Vermiform appendix (tissue), 1 donor: ENCODE measurements around a stretch of chr15.

GRCh38 chr15:89098331-89099041, 10.2 kb downstream of the ABHD2 start:
- PRO-cap: no peak

GRCh38 chr15:89113189-89114016, 25.1 kb downstream of the ABHD2 start:
- PRO-cap: no peak

DNA sequence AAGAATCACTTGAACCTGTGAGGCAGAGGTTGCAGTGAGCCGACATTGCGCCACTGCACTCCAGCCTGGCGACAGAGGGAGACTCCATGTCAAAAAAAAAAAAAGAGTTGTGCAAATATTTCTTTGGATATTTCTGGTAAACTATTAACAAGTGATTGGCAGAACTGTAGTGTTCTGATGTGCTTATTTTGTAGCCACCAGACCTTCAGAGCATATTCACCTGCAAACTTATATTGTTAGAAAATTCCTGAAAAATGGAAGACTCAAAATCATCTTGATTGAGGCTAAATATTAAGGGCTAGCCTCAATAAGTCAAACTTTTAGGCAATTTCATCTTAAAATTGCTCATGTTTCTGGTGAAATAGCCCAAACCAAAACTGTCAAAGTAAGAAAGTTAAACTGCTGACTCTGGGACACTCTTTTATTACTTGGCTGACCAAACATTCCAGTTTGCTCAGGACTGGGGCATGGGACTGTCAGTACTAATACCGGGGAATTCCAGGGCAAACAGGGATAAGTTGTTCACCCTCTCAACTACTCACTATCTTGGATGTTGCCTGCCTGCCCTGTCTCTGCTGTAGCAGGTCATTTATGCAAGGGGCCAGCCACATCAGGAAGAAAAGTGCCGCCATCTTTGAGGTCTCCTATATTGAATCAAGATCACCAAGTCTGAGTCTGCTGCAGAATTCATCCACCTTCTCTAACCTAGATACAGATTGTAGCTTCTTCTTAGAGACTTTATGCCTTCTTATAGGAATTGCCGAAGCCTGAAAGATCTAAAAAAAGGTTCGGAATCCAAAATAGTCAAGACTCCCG, 37.1 kb downstream of the ABHD2 start:
- PRO-cap: no peak

GRCh38 chr15:89136511-89137410, 48.5 kb downstream of the ABHD2 start:
- PRO-cap: no peak

GRCh38 chr15:89150844-89151425, 62.7 kb downstream of the ABHD2 start:
- PRO-cap: no peak

DNA sequence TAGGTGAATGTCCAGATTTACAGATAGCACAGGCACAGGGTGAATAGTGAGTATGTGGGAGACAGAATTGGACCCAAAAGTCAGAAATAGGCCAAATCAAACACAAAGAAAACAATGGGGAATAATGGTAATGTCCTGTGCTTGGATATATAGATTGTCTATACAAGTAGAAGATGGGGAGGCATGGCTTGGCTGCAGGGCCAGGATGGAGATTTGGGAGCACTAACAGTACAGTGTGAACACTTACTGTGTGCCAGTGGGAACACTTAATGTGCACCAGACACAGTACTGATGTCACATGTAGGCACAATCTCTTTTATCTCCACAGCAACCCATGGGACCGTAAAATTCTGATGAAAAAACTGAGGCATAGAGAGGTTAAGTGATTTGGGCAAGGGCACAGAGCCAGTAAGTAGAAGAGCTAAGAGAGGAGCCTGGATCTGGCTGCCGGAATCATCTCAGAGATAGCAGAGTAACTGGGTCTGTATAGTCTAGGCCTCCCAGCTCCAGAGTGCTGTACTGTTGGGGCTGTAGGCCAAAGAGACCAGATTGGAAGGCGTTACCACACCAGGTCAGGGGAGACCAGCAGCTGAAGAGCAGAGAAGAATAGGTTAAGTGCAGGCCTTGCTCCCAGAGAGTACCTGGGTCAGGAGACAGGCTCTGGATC, 63.4 kb downstream of the RLBP1 start:
- PRO-cap: no peak

DNA sequence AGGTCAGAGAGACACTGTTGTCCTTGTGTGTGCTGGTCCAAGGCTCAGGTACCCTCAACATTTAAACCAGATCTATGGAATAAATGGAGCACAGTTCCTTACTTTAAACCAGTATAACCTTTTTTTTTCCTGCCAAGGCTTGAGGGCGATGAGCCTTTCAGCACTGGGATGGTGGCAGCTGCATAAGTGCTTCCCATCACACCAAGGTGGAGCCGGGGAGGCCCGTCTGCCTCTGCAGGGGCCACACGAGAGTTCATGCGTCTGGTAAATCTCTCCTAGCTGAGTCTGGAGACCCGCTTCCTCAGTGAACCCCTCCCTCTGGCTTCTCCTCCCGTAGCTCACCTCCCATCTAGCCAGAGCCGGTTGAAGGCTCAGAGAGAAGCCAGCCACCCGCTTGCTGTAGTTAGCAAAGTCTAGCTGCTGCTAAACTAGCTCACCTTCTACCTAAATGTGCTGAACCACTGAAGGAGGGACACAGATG, 43.1 kb downstream of the RLBP1 start:
- PRO-cap: no peak

DNA sequence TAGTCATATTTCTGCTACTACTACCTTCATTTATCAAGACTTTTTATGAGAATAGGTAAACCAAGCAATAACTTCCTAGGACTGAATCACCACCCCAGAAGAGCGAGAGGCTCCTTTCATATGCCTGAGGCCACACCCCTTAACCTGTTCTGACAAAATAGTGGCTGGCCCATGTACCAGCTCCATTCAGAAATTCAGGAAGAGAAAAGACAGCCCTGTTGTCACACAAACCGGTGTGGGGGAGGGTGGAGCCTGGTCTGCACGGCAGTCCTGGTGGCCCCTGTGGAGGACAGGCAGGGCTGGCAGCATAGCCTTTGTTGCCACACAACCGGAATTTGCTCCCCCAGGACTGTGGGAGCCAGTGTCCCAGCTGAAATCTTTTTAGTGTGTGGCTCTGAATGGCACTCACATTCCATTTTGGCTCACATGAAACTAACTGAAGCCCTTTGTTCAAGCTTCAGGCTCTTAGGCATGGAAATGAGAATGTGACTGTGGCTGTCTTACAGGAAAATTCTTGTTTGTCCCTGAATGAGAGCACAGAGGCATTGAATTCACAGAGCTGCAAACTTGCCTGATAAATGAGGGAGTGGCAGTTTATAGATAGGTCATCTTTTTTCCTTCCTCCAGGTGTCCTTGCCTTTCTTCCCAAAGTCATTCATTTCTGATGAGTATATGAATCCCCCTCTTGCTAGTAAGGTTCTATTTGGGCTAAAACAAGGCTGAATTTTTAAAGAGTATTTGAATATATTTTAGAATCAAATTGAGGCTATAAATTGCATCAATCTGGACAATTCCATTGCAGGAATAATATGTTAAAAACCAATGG, 23.7 kb downstream of the RLBP1 start:
- PRO-cap: no peak

GRCh38 chr15:89200930-89202150, 20.0 kb downstream of the RLBP1 start:
- PRO-cap: no peak

DNA sequence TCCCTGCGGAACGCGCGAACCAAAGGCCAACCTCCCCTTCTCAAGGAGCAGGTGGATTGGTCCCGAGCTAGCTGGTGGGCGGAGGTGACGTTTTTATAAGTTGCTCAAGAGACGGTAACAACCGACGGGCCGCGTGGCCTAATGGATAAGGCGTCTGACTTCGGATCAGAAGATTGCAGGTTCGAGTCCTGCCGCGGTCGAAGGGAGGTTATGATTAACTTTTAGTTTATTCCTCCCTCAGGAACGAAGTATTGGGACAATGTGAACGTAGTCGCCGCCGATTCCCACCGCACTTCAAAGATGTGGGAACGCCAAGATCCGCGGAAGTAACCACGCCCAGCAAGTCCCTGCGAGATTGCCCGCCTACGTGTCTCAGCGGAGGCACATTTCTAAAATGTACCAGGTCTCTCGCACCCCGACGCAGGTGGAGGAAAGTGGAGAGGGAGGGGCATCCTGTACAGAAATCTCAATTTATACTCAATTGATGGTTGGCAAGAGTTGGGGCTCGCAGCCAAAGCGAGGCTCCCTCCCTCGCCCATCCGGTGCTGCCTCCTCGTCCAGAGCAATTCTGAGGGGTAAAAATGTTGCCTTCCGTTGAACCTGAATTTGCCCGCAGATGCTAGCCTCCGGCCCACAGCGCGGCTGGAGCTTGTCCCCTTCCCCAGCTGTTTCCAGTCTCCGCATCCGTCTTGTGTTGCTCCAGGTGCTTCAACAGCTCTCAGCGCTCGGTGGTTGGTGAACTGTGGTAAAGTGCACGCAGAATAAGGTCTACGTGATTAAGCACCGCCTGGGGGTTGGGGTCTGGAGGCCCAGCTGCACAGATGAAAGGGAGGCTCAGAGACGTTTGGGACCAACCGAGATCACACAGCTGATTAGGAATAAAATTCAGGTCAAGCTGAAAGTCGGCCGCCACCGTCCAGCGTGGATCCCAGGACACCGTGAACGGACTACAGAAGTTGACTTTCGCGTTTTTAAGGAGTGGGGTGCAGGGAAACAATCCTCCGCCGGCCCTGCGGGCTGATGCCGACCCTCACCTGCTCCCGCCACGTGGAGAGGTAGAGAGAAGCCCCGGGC, 659 bp upstream of the POLG start:
- PRO-cap: bidirectional peak, plus-strand start at position 124 of the sequence, minus-strand start outside the sequence

DNA sequence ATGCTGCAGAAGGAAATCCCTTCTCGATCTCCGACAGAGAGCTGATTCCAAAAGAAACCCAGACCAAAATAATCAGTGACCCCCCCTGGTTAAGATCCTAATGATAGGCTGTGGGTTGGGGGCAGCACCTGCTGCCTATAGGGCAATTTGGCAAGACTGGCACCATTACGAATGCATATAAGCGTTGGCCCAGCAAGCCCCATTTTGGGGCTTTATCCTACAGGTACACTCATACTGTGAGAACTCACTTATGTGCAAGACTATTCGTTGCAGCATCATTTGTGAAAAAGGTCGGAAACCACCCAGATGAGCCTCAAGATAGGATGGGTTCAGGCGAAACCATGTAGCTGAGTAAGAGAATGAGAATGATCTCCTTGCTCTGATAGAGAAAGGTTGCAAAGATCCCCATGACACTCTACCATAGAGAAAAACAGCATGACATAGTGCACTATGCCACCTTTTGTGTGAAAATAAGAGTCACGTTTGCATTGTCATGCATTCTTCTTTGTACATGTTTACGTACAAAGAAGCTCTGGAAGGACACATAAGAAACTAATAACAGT, 50.2 kb downstream of the RHCG start:
- PRO-cap: unidirectional peak, plus-strand start at position 285 of the sequence

DNA sequence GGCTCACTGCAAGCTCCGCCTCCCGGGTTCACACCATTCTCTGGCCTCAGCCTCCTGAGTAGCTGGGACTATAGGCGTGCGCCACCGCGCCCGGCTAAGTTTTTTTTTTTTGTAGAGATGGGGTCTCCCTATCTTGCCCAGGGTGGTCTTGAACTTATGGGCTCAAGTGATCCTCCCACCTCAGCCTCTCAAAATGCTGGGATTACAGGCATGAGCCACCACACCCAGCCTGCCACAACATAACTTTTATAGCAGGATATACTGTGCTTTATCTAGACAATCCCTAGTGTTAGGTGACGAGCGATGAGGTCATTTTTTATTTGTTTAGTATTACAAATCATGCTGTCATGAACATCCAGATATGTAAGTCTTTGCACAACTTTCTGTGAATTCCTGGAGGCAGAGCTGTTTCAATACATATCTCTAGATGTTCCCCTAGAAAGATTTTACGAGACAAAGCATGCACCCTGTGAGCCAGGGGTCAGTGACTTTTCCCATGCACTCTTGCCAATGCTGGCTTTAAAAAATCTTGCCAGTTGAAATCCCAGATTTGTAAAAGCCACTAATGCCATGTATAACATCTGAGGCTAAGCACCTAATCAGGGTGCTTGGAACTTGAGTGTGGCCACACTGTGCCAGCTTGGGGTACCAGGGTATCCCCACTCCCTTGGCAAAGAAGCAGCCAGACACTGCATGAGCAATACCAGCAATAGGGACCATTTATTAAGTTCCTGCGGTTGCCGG, 1.9 kb upstream of the RHCG start:
- PRO-cap: no peak

DNA sequence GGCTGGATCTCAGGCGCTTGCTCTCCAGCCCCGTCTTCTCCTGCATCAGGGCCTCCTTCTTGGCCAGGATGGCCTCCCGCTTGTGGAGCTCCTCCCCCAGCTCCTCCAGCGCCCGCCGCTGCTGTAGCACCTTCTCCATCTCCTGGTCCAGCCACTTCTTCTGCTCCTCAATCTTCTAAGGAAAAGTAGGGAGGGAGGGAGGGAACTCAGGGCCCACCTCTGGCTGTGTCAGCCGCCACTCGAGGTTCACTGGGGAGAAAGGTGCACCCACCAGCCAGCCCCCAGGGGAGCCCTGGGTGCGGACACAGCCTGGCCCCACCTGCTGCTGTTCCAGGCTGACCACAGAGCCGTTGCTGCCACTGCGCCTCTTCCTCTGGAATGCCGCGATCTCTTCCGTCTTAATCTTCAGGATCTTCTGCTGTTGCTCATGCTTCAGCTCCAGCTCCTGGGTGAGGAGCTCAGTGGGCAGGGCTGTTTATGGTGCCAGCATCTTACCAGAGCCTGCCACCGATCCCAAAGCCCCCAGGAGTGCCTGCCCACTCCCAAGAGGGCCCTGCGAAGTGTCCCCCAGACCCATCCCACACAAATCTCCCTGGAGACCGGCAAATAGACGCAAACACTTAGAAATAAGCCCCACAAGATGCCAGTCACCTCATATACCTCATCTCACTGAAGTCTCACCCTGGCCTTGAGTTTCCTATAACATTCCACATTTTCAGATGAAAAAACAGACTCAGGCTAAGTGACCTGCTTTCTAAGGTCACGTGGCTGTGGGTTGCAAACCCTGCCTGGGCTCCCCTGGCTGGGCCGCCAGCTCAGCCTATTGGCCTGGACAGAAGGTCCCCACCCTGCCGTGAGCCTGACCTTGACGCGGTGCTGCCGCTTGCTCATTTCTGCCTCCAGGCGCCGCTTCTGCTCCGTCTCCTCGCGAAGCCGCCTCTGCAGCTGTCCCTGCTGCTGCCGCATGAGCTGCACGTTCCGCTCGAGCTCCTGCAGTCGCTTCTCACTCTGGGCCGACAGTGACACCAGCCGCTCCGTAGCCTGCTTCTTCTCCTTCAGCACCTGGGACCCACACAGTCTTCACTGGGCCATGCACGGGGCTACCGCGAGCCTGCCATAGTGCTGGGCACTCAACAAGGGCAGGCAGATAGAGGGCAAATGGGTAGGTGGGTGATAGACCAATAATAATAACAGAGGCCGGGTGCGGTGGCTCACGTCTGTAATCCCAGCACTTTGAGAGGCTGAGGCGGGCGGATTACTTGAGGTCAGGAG, 22.0 kb downstream of the KIF7 start:
- PRO-cap: no peak

- PRO-cap: bidirectional peak, plus-strand start at chr15:89663162, minus-strand start at chr15:89663049
Observed at GRCh38 chr15:89662977-89663524, 7.8 kb upstream of the KIF7 start.

- PRO-cap: no peak
Observed at GRCh38 chr15:89674293-89674839, 4.8 kb downstream of the PLIN1 start.

GRCh38 chr15:89681338-89681961, 2.3 kb upstream of the PLIN1 start:
- PRO-cap: no peak

DNA sequence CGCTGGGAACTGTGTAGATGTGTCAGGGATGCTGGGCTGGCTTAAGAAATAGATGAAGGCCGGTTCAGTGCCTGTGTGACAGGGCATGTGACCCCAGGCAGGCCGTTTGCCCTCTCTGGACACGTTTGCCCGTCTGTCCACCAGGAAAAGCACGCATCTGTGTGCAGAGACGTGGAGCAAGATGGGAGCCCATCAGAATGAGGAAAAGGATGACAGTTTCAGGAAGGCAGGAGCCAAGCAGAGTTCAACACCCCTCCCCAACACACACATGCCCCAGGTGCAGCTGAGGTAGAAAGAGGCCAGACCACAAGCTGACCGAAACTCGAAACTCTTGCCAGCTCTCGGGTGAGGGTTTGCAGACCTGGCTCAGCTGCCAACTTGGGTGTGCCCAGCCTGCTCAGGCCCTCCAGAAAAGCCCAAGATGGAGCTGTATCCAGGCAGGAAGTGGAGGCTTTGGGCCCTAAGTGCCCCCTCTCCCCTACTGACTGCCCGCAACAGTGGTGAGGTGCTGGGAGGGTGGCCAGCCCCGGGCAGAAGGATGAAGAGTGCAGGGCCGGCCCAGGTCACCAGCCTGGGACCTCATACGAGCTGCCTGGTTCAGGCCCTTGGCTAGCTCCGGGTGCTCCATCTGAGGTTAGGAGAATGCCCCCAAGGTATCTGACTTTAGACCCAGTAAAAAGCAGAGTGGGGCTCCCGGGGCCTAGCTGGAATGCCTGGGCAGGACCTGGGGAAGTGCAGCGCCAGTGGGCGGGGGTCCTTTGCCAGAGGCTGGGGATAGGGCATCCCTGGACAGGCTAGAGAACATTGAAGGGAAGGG, 10.2 kb upstream of the MESP1 start:
- PRO-cap: no peak

DNA sequence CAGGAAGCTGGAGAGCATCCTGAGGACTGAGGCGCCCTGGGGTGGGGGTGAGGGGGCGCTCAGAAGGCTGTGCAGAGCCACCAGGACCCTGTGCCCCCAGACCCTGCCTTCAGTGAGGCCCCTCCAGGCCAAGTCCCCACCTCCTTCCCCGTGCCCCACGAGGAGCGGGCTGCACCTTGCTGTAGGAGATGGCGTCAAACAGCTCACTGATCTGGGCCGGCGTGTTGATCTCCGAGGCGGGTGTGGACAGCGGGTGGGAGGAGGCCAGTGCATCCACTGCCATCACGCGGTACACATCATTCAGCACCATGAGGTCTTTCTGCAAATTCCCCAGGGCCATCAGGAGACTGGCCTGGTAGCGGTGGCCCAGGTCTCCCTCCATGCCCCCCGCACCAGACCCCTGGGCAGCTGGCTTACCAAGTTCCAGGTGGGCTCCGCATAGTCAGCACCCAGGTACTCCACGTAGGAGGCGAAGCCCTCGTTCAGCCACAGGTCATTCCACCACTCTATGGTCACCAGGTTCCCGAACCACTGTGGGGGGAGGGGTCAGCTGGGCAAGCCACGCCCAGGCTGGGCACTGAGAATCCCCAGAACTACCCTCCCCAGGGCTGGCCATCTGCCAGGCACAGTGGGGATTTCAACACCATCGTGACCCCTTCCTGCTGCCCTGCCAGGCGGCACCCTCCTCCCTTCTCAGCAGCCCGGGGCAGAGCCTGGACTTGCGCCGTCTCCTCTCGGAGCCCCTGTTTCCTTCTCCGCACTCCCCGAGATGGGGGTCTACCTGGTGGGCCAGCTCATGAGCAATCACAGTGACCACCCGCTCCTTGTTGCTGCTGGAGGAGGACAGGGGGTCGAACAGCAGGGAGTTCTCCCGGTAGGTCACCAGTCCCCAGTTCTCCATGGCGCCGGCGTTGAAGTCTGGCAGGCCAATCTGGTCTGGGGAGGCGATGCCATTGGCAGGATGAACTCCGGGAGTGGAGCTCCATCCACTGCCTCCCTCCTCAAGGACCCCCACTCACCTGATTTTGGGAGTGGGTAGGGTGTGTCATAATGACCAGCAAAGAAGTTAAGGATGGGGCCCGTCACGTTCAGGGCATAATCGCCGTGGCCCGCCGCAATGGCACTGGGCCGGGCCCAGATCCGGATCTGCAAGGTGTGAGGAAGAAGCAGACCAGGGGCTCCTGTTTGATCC, 10.8 kb downstream of the ANPEP start:
- PRO-cap: no peak

- PRO-cap: no peak
Observed at GRCh38 chr15:89813527-89814542, 817 bp downstream of the ANPEP start.

- PRO-cap: no peak
Observed at GRCh38 chr15:89865158-89865701, 28.6 kb downstream of the AP3S2 start.